Bronchial lymph node (tissue), 1 donor: ENCODE data around the genes KIAA0930, RIBC2 and FBLN1.

DNA sequence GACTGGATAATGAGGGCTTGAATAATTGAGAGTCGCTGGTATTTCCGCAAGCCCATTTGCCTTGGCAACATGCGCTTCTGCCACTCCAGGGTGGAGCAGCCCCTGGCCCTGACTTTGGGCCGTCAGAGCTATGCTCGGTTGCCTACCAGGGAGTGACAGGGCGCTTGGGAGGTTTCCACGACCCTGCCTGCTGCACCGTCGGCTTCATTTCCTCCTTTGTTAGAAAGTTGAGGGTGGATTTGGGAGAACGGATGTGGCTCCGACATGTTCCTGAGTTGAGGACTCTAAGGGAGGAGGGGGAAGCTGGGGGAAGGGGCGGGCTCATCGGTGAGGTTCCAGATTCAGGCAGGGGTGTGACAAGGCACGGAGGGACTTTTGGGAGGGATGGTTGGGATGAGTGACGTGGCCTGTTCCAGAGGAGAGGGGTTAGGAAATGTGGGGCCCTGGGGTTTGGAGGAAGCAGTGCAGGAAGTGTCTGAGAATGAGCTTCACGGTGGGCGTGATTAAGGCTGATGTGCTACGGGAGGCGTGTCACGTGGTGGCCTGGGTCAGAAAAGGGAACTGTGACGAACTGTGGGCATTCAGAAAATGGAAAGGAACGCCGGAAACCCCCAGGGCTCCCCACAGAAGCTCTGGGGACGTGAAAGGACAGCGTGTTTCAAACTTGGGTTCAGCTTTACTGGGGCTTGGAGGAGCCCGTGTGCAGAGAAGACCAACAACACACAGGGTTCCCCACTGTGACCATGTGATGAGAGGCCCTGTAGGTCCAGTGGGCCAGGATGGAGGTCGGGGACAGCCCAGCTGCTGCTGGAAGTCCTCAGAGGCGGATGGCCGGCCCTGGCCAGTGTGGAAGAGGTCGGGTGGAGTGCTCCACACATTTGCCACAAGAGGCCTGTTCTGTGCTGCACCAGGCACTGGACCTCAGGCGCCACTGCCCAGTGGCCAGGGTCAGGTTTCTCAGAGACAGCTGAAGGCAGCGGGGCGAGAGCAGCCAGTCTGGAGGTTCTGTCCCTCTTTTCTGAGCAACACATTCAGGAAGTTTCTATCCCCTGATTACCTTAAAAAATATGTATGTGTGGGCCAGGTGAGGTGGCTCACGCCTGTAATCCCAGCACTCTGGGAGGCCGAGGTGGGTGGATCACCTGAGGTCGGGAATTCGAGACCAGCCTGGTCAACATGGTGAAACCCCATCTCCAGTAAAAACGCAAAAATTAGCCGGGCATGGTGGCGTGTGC is 2.9 kb downstream of the PARVB start:
- PRO-cap = bidirectional peak, plus-strand start at position 580 of the sequence, minus-strand start at position 213 of the sequence

DNA sequence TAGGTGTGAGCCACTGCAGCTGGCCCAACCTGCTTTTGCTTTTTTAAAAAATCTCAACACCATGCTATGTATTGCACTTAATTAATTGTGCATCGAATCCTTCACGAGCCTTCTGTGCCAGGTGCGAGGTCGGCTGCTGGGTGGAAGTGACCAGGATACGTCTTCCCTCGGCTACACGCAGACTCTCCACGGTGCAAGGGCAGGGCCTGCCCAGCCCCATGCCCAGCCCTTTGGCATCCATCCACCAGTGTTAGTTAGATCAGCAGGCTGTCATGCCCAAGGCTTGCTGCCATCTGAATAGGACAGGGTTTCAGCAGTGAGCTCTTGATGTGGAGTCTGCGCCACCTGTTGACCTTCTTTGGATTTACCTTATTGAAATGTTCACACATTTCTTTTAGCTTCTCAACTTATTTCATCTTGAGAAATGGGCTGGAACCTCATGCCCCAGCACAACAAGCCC is 61.5 kb downstream of the PARVB start:
- PRO-cap = no peak

DNA sequence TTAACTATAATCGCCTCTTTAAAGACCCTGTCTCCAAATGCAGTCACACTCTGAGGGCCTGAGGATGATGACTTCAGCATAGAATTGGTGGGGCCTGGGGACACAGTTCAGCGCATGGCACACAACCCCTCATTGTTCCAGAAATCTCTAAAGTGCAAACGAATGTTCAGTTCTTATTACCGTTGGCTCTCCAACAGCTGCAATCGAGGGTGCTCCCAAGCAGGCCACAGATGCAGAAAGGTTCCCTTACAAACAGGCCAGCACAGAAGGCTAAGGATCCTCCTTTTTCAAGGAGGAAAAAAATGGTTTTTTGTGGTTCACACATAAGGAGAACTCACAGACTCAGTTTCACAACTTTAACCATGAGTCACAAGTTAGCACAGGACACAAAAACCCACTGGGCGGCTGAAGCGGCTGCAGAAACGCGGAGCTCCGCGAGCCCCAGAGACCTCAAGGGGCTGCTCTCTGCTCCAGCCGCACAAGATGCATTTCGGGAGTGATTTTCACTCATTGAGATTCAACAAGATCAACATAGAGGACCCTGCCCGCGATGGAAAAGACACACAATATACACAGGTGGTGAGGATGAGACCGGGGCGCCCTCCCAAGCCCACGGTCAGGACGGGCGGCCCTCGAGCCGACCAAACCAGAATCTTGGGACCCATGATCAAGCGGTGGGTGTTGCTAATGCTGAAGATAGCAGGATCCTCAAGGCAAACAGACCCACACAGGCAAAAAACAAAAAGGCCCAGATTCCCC is 98.2 kb upstream of the PRR5 start:
- PRO-cap = no peak

DNA sequence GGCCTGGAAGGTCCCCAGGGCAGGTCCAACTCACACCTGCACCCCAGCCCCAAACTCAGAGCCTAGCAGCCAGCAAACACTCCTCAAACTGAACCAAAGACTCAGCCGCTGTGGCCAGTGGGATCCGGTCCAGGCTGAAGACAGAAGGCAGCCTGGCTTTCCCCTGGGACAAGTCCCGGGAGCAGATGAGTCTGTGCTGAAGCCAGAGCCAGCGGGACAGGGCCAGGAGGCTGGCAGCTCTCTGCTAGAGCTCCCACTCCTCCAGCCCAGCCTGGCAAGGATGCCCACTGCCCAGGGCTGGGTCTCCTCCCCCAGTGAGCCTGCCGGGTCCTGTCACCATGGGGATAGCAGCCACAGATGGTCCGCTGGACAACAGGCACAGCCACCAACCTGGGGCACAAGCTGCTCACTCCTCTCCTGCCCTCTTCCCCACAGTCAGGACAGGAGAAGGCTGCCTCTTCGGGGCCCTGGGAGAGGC is 42.8 kb upstream of the PRR5 start:
- PRO-cap = no peak

- PRO-cap = bidirectional peak, plus-strand start at chr22:44729901, minus-strand start at chr22:44729741
These were observed 22.8 kb upstream of the ARHGAP8 start for GRCh38 chr22:44729273-44730280.

- PRO-cap = no peak
These were observed 79.6 kb downstream of the PHF21B start for GRCh38 chr22:44930212-44930673.

DNA sequence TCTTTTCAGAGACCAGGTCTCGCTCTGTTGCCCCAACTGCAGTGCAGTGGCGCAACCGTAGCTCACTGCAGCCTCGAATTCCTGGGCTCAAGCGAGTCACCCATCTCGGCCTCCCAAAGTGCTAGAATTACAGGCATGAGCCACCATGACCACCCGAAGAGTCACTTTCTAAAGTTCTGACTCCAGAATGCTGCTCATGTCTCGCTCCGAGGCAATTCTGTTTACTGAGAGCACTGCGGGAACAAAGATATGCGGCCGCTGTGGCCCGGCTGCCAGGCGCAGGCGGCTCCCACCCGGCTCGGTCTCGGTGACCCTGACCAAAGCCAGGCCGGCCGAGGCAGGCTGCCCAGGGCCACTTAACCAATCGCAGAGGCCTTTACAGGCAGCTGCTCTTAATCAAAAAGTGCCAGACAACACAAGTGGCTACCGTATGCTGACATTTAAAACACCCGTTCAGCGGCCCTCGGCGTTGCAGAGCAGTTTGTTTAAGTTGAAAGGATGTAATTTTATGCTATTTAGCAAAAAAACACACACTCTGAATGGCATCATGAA is 78.7 kb downstream of the PHF21B start:
- PRO-cap = no peak

DNA sequence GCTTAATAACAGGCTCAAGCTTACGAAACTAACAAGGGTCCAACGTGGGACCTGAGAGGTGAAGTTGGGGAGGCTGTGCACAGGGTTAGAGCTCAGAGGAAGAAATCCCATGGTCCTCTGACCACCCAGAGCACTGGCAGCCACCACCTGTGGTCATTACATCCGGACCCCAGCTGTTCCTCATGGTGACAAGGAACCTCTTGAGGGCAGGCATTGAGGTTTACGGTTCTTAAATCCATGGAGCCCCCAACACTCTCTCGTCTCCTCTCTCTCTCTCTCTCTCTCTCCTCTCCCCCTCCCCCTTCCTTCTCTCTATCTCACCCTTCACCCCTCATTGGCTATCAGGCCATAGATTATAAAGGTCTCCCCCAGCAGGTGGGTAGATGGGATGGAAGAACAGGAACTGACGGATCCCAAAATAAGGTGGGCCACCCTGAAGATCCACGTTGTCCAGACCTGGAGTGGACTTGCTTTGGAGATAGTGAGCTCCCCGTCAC is 22.3 kb downstream of the PHF21B start:
- PRO-cap = unidirectional peak, minus-strand start at position 279 of the sequence

DNA sequence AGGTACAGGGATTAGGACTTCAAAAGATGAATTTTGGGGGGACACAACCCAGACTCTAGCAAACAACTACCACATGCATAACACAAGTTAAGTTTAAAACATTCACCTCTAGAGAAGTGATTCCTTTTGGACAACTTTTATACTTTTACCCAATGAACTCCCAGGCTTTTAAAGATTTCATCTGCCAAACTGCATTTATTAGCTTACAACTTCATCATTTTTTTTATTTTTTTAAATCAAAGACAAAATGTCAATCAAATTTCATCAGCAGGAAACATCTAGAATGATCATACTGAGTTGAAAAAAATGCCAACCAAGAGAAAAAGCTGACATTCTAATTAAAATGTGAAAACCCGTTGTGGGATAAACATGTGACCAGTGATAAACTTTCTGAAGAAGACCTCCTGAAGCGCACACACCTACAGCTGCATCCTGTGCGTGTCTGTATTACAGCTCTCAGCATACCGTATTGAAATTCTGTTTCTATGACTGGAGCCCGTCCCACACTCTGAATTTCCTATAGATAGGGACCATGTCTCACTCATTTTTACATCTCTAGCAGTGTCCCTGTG is 12.4 kb upstream of the NUP50 start:
- PRO-cap = no peak

GRCh38 chr22:45213421-45213674 is 27.3 kb downstream of the KIAA0930 start:
- PRO-cap = unidirectional peak, minus-strand start at chr22:45213526

DNA sequence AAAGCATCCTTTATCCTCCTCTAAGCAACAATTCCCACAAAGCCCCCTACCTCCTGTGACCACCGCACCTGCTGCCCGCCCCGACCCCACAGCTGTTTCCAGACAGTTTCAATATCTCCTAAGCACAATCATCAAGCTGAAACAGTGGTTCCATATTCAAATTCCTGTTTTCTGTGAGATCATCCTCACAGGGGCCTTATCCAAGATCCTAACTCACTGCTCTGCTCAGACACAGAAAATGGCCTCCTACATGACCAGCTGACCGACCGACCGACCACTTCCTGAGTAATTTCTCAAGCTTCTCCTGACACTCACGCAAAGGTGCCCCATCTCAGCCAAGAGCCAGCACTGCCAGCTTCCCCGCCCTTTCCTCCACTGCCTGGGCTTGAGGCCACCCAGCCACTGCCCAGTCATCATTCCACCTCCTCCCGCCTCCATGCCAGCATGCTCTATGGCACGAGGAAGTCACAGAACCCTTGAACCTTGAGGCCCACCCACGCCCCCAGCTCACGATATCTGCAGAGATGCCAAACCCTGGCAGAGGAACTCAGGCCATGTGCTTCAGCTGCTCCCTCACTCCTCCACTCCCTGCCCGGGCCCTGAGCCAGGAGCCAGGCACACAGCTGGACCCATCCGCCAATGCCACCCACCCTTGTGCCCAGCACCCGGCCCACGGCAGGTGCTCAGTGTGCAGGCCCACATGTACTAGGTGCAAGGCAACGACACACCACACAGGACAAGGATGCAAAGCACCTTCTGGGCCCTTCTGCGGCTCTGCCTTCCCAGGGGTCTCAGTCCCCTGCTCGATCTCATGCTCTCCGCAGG is 14.0 kb downstream of the KIAA0930 start:
- PRO-cap = no peak

DNA sequence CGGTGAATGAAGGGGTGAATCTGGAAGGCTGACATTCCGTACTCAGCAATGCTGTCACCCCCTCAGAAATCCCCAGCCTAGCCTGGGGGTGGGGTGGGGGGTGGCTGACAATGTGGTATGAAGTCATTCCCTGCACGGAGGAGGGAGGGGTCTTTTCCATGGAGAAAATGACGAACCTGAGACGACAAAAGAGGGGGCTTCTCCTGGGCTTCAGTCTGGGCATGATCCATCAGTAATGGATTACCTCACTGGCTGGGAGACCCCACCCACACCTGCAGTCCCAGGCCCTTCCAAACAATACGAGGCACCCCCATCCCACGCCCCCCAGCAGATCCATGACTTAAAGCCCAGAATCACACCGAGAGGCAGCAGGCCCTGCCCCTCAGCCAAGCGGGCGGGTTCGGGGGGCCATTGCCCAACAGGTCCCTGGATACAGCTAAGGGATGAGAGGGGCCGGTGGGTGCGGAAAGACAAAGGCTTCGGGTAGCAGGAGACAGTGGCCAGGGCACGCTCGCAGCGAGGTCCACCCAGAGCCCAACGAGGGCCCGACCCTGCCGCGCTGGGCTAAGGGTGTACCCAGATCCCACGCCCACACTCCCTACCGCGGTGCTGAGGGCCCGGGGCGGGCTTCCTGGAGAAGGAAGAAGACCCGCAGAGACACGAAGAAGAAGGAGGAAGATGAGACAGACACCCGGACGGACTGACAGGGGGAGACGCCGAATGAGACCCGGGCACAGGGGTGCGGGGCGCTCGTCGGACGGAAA is 830 bp downstream of the KIAA0930 start:
- PRO-cap = no peak

DNA sequence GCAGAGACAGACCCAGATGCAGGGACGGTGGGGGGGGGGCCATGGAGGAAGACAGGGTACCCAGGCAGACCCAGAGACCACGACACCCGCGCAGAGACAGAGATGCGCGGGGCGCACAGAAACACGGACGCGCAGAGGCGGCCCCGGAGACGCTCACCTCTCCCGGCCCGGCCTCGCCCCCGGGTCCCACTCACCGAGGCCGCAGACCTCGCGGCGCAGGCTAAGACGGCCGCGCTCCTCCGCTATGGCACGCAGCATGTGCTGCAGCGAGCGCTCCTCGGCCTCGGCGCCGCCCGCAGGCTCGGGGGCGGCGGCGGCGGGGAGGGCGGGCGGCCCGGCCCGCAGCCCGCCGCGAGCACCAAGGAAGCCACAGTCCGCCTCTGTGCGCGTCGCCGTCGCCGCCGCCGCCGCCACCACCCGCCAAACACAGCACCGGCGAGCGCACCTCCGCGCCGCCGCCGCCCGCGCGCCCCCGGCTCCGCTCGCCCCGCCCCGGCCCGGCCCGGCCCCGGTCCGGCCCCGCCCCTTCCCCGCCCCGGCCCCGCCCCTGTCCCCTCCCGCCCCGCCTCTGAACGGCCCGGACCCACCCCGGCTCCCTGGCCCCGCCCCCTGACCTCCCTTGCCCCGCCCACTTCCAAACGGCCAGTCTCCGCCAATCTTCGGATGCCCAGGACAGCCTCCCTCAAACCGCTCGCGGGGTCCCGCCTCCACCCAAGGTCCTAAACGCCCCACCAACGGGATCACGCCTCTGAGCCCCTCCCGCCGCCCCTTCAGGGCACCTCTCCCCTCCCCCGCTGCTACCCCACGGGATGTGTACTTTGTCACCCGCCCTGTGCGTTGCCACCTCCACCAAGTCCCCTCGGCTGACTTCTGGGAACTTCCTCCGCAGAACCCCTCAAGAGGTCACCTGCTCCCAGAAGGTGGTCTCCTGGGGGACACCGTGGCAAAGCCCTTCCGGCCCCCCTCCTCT is at the start of gene KIAA0930:
Gene KIAA0930, minus strand, starts transcription at position 449 of the 970 bp plus-strand sequence.
- PRO-cap = bidirectional peak, plus-strand start at position 685 of the sequence, minus-strand start at position 460 of the sequence

GRCh38 chr22:45249237-45249646 is 8.5 kb upstream of the KIAA0930 start:
- PRO-cap = unidirectional peak, minus-strand start at chr22:45249396

GRCh38 chr22:45413288-45414369 is at the start of gene RIBC2:
TSS of gene RIBC2 (plus strand) at chr22:45413693.
- PRO-cap = bidirectional peak, plus-strand start at chr22:45413726, minus-strand start at chr22:45413615

DNA sequence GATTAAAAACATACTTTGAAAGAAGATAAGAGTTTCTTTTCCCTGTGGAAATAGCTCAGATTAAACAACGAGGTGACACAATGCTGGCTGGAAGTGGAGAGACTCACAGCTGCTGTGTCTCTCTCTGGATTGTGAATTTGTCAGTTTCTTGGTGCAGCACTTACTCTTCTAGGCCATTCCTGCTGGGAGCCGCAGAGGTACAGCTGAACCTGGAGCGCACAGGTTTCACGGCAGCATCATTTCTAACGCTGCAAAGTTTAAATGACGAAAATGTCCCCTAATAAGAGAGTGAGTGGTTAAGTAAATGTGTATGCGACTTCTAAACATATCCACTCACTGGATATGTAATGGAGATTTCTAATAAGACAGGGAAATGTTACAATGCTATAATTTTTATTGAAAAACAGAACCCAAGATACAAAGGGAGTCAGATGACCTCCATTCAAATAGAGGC is 4.8 kb upstream of the FBLN1 start:
- PRO-cap = unidirectional peak, plus-strand start at position 80 of the sequence

DNA sequence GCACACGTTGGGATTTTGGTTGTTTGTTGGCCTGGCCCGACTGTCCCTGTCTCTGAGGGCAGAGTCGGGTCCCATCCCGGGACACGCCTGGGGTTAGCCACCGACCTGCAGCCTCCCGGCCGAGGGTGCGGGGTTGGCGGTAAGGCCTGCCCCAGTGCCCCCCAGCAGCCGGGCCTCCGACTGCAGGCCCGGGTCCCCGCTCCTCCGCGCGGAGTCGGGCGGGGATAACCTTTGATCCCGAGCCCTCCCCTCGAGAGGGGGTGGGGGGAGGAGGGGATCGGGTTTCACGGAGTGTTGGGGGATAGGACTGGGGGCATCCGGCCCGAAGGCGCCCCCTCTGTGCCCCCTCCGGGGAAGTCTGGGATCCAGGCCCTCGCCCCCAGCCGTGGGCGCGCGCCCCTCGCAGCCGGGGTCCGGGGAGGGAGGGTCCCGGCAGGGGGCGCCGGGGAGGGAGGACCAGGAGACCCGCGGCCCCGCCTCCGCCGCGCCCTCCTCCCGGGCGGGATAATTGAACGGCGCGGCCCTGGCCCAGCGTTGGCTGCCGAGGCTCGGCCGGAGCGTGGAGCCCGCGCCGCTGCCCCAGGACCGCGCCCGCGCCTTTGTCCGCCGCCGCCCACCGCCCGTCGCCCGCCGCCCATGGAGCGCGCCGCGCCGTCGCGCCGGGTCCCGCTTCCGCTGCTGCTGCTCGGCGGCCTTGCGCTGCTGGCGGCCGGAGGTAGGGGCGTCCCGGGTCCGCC is at the start of gene FBLN1:
Gene FBLN1, plus strand, starts transcription at position 534 of the 737 bp plus-strand sequence.
- PRO-cap = unidirectional peak, minus-strand start at position 178 of the sequence; bidirectional peak, plus-strand start at position 534 of the sequence, minus-strand start at position 206 of the sequence; unidirectional peak, minus-strand start at position 636 of the sequence

GRCh38 chr22:45541871-45542519 is 39.3 kb downstream of the FBLN1 start:
- PRO-cap = no peak

DNA sequence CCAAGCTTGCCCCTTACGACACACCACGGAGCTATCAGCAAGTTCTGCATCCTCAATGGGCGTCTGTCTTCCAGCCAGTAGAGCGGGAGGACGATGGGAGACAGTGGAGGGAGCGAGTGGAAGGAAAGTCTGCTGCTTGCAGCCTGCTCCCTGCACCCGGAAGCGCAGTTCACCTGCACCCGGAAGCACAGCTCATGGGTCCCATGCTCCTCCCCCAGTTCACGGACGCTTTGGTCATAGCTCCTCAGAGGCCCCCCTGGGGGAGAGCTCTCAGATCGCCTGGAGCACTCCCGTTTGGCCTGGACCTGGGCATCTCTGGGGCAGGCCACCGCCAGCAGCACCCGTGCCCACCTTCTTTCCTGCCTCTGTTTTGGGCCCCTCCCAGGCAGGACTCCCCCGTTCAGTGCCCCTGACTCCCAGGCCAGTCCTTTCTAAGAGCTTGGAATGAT is 51.4 kb downstream of the FBLN1 start:
- PRO-cap = no peak

DNA sequence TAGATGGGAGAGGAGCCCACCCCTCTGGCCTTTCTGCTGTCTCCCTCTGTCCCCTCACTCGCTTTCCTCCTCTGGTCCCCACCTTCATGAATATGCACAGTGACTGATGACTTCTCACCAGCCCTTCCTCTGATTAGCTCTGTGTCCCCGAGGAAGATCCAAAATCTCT is 73.8 kb downstream of the FBLN1 start:
- PRO-cap = unidirectional peak, minus-strand start at position 59 of the sequence